ENCODE data around the gene GNG5.

DNA sequence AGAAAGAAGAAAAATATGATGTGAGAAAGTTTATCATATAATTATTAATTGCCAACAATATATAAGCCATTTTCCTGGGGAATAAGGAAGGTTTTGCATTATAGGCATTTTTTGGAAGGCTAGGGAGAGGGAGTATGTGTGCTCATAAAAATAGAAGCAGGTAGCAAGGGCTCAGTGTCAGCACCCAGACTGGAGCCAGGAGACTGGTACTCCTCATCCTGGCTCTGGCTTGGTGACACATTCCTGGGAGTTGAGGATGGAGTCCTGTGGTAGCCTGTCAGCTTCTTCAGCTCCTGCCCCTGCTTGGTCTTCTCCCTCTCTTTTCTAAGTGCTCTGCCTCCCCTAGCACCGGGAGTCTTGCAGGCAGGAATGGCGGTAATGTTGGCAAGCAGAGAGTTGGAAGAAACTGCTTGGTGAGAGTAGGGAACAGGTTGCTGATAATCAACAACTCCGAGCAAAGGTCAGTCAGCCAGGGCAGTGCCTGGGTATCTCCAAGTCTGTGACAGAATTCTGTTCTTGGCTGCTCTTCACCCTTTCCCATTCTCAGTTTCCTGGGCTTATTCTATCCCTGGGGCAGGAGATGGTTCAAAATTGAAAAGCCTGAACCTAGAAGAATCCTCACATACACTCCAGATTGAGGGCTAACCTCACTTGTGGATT lies 23.0 kb downstream of the GIPC2 start:
- PRO-cap = no peak

DNA sequence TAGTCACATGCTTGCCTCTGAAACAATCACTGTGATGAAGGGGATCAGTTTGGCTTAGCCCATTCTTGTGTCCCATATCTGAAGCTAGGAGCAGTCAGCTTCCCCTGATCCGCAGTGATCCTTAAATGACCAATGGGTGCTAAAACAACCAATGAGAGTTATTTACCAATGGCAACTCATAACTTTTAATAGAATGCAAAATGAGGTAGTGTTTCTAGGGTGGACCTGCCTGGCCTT lies 63.4 kb downstream of the GIPC2 start:
- PRO-cap = no peak

GRCh38 chr1:78223233-78223958 lies 177.6 kb downstream of the GIPC2 start:
- PRO-cap = no peak

DNA sequence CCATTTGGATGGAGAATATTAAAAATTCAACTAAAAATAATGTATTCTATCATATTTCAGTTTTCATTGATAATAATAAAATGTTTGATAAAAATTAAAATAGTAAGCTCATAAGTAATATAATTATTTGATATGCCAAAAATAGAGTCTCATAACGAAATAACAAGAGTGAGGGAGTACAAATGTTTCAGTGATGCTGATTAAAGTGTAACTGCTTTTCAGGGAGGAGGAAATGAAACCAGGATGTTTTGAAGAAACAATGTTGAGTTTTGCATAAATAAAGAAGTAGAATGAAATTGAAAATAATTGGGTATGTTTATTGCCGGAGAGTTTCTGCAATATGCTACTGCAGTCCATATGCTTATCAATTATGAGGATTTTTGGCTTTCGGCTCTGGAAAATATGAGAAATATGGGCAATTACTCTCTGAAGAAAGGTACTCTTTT lies 1159.7 kb upstream of the ADGRL2 start:
- PRO-cap = bidirectional peak, plus-strand start at position 315 of the sequence, minus-strand start at position 192 of the sequence

DNA sequence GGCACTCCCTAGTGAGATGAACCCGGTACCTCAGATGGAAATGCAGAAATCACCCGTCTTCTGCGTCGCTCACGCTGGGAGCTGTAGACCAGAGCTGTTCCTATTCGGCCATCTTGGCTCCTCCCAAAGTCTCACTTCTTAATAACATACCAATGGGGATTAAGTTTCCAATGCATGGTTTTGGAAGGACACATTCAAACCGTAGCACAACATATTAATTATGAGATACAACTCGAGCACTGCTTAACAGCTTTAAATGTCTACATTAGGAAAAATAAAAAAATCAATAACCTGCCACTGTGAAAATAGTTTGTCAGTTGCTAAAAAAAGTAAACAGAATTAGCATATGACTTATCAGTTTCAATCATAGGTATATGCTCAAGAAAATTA lies 855.6 kb upstream of the ADGRL2 start:
- PRO-cap = no peak

DNA sequence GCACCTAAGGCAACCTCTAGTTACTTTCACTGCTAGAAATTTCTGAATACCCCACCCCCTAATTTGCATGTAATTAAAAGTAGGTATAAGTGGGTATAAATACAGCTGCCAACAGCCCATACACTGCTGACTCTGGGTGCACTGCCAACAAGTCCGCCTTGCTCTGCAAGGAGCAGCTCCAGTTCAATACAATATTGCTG lies 981.8 kb downstream of the ADGRL2 start:
- PRO-cap = unidirectional peak, plus-strand start at position 126 of the sequence

DNA sequence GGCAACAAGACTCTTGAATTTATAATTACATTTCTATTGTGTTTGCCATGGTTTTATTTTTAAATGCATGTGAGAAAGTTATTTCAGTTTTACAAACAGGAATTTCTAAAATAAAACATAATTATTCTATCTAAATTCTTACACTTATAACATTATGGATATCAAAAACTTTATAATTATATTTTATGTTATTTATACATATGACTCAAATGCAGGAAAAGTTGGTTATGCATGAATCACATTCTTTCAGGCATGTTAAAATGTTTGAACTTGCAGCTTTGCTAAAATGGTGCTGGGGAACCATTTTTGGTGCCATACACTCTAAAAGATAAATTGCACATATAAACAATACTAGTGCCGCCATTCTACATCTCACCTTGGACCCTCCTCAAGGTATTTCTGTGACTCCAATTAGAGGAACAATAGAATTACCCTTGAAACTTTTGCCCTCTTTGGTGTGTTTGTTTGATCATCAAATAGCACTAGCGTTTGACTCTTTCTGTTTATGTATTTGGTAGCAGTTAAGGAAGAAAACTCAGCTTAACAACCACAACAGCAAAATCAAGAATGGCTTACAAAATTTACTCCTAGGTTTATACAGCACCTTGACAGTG lies 962 bp downstream of the PRKACB start:
- PRO-cap = unidirectional peak, plus-strand start at position 354 of the sequence

- PRO-cap = unidirectional peak, minus-strand start at chr1:84146545
Measured at GRCh38 chr1:84146282-84146642, 2.2 kb downstream of the PRKACB start.

GRCh38 chr1:84247132-84247930 lies 54.2 kb upstream of the SAMD13 start:
- PRO-cap = unidirectional peak, plus-strand start at chr1:84247632

GRCh38 chr1:84272234-84272722 lies 29.2 kb upstream of the SAMD13 start:
- PRO-cap = no peak

- PRO-cap = bidirectional peak, plus-strand start at chr1:84363181, minus-strand start at chr1:84363135
Measured at GRCh38 chr1:84362972-84363565, 35.2 kb upstream of the DNASE2B start.

GRCh38 chr1:84437218-84437826 lies 39.0 kb downstream of the DNASE2B start:
- PRO-cap = no peak

DNA sequence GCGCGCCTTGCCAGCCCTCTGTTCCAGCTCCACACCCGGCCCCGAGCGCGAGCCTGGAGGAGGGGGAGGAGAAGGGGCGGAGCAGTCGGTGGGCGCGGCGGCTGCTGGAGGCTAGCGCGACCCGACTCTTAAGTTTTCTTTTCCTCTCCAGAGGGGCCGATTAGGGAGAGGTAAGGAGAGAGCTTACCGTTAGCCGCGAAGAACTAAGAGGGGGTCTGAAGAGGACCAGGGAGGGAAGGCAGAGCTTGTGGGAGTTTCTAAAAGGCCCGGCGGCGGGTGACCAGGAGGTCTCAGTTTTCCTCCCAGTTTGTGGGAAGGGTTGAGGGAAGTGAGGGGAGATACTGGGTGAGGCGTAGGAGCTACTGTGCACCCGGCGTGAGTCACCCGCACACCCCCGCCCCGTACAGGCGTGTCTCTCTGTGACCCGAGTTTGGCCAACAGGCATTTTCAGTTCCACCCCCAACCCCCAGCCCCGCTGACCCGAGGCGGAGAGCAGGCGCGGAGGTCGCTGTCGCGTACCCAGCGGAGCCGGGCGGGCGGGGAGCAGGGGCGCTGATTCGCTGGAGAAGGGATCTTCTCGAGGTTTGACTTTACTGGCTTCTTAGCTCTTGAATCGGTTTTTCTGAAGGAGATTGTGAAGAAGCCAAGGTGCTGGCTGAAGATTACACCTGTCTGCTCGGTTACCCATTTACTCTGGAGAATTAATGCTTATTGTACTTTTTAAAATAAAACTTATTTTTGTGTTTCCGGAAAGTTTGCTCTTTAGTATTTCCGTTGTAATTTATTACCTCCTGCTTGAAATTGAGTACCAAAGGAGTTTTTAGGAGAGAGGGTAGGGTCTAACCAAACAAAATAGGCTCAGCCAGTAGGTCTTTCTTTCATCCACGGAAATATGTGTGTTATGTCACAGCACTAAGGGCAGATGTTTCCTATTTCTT lies at the start of gene GNG5:
Gene GNG5, minus strand, starts transcription at position 333 of the 938 bp plus-strand sequence.
- PRO-cap = bidirectional peak, plus-strand start at position 84 of the sequence, minus-strand start outside the sequence; bidirectional peak, plus-strand start at position 475 of the sequence, minus-strand start at position 330 of the sequence

DNA sequence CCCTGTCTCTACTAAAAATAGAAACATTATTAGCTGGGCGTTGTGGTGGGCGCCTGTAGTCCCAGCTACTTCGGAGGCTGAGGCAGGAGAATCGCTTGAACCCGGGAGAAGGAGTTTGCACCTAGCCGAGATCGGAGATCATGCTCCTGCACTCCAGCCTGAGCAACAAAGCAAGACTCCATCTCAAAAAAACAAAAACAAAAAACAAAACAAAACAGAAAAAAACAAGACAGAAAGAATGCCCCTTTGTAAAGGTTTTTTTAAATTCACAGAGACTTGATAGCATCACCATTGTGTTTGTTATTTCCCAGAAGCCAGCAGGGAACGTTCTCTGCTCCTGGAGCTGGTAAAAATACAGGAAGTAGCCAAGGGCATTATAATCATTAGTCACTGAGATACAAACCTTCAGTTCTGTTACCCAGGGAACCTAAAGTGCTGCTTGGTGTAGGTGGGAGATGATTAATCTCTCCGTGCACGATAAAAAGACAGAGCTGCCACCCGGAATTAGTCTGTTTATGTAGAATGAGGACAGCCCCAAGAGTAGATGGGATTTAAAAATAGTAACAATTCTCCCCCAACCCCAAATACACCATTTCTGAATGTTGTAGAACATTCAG lies 45.0 kb upstream of the CTBS start:
- PRO-cap = no peak

DNA sequence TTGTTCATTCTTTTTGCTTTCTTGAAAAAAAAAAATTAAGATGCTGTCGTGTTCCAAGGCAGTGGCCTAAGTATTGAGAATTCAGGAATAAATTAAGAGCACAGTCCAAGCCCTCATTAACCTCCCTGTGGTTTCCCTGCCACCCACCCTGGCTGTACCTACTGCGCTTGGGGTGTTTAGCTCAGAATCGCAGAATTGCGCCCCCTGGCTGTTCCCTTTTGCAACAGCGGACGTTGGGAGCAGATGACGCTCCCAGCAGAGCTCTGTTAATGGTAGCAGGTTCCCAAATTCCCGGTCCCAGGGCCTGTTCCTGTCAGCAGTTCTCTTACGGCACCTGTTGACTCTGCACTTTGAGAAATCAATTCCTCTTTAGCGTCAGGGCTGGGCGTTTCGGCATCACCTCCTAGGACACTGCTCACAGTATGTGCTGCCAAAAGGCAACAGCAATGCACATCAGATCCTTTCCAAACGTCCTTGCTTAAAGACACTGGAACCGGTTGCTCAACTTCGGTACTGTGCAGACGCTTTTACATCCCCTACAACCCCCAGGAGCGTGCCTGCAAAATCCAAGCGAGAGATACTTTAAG lies 34.2 kb upstream of the SSX2IP start:
- PRO-cap = no peak

GRCh38 chr1:85027207-85027557 lies 21.1 kb downstream of the MCOLN3 start:
- PRO-cap = no peak

GRCh38 chr1:85190310-85190820 lies 10.5 kb downstream of the SYDE2 start:
- PRO-cap = no peak

DNA sequence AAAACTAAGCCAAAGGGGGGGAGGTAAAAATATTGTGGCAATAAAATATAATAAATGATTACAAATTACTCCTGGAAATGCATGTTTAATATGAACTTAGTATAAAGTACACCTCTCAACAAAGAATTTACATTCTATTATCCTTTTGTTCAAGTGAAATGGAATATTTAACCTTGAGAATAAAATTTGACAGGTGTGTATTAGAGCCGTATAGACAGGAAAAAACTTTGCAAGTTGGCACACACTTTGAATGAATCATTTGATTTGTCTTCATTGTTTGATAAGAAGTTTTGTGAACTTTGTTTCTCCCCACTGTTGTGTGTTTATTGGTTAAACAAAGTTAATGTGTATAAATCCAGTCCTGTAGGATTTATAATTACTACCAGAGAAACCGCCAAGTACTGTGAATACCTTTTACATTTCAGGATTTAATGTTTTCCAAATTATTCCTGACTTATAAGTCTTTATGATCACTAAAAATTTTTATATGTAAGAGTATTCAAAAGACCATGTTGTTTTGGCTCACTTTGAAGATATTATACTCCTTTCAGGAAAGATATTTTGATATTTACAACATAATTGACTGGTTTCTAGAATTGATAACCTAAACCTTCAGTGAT lies 1.9 kb downstream of the SYDE2 start:
- PRO-cap = no peak

GRCh38 chr1:85579399-85579981 lies 1.1 kb upstream of the CCN1 start:
- PRO-cap = no peak

DNA sequence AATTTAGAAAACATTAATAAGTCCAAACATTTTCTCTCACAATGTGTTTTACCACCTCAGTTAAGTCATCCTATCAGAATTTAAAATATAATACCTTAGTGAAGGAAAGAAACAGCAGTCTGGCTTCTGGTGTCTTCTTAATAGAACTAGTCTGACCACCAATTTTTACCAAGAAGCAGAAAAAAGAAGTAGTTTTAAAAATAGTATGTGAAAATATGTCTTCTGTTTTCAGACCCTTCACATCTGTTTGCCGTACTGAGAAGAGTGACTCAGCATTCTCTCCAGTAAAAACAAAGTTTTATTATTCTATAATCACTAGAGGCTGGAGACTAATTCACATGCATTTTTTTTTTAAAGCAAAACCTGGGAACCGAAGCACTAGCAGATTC lies 163.8 kb downstream of the COL24A1 start:
- PRO-cap = no peak